ENCODE measurements around the gene HJV.

DNA sequence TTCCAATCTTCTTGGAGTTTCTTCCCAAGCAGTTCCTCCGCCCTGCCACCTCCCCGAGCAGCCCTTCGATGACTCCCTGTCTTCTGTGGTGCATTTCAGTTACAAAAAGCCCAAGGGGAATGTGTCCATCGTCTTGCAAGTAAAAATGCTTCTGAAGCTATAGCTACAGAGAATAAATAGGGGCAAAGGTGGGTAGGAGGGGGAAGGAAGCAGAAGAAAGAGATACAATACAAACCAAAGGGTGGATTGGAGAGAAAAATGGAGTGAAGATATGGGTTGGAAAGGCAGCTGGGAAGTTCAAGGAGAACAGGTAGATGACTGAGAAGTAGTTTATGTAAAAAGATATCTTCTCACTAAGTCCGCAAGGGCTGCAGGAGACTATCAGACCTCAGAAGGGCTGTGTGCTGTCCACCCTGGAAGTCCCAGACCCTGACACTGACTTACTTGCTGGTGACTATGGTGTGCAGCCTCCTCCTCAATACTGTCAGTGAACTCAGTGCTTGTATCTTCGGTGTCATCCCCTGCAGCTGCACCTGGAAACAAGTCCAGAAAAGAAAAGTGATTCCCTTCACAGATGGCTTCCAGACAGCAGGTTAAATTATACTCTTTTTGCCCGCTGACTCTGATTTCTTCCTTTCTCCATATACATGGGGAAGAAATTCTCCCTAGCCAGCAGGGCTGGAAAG, 115.2 kb downstream of the NBPF8 start:
- PRO-cap, result no peak
- RAMPAGE, long total RNA, result no peak

- PRO-cap, result no peak
- RAMPAGE, long total RNA, result no peak
These were observed 132.6 kb upstream of the NOTCH2NLR start for GRCh38 chr1:120591230-120591510.

GRCh38 chr1:120701119-120701696, 22.5 kb upstream of the NOTCH2NLR start:
- PRO-cap, result unidirectional peak, minus-strand start at chr1:120701360
- RAMPAGE, long total RNA, result no peak

GRCh38 chr1:120941277-120941883, 51.8 kb downstream of the PPIAL4A start:
- PRO-cap, result no peak
- RAMPAGE, long total RNA, result no peak

GRCh38 chr1:121097606-121098369, 86.4 kb downstream of the FAM72B start:
- PRO-cap, result bidirectional peak, plus-strand start at chr1:121097754, minus-strand start at chr1:121097674
- RAMPAGE, long total RNA, result no peak

DNA sequence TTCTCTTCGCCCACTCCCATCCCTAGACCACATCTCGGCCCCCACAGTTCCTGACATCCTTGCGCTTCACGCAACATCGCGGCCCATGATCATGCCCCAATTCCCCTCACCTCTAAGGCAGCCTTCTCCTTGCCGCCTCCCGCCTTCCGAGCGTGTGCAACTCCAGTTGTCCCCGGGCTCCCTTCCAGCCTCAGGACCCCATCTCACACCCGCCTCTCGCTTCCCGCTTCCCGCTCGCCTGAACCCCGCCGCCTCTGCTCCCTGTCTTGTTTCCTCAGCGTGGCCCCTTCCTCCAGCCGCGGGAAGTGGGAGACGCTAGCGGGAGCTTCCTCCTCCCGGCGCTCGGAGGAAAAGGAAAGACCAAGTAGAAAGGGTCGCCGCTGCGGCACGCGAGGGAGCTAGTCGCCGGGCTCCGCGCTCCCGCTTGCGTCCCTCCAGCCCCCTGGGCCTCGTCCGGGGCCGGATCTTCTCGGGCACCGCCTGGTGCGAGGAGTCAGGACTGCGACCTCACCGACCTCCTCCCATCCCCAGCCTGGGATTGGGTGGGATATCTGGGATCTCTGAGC, 924 bp downstream of the SRGAP2C start:
- PRO-cap, result no peak
- RAMPAGE, long total RNA, result no peak

GRCh38 chr1:143326808-143327219, 579.0 kb downstream of the H3-7 start:
- PRO-cap, result bidirectional peak, plus-strand start at chr1:143327030, minus-strand start at chr1:143326884
- RAMPAGE, long total RNA, result no peak

GRCh38 chr1:143643029-143643667, 262.6 kb downstream of the H3-7 start:
- PRO-cap, result unidirectional peak, plus-strand start at chr1:143643458
- RAMPAGE, long total RNA, result no peak

GRCh38 chr1:144250055-144250507, 123.4 kb downstream of the PPIAL4E start:
- PRO-cap, result no peak
- RAMPAGE, long total RNA, result no peak

DNA sequence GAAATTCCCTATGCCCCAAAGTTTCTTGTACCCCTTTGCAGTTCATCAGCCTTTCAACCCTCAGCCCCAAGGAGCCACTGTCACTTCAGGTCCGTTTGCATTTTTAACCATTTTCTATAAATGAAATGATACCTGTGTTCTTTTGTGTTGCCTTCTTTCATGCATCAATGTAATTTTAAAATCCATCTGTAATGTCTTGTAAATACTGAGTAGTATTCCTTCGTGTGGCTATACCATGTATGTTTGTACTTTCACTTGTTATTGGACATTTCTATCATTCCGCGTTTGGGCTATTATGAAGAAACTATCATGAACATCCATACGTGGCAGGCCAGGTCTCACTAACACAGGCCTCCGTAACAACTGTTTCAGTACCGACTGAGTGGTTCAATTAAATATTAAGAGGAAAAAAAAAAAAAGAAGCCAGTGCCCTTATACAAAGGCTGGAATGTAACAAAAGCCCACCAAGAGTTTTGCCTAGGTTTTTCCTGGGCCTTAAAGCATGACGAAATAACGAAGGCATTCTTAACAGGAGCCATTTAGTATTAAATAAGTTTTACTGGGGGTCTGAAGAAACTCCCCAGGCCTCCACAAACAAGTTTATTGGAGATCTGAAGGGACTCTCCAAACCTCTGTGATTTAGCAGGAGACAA, 17.5 kb downstream of the NBPF15 start:
- PRO-cap, result no peak
- RAMPAGE, long total RNA, result no peak

GRCh38 chr1:145475243-145475678, 49.9 kb upstream of the NBPF20 start:
- PRO-cap, result bidirectional peak, plus-strand start at chr1:145475527, minus-strand start at chr1:145475461
- RAMPAGE, long total RNA, result no peak

DNA sequence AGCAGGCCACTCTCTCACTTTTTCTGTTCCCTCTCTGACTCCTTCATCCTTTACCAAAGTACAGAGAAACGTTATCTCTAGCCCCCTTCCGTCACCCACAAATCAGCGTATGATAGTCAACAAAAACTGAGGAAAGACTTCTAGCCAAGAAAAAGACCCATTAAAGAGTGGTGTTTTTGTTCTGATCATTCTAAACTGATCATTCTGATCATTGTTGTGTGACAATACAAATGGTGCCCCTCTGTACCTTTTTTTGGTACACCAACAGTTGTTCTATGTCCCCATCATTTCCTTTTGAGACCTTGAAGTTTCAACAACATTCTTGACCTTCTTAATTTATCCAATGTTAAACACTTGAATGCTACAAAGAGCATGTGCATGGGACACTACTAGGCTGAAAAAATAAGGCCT, 25.2 kb downstream of the CD160 start:
- PRO-cap, result no peak
- RAMPAGE, long total RNA, result no peak

DNA sequence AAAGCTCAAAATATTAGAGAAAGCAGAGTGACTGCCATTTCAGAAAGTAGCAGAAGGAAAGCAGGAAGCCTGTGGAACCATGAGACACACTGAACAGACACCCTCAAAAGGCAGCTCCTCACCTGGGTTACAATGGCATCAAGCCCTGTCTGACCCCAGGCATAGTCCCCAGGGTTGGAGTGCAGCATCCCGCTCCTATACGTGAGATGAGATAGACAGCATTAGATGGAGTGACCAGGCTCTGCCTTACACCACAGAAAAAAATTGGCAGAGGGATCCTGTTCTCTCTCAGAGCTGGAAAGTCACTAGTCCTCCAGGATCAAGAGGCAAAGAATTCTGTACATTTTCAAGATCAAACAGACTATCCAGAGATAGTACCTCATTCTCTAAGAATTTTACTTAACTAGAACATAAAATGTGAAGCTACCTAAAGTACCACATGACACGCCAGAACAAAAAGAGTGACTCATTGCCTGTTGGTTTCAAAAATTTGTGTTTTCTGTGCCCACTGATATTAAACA, 32.1 kb downstream of the CD160 start:
- PRO-cap, result no peak
- RAMPAGE, long total RNA, result no peak

GRCh38 chr1:145822551-145822750, 1.4 kb downstream of the RNF115 start:
- PRO-cap, result no peak
- RAMPAGE, long total RNA, result no peak

- PRO-cap, result no peak
- RAMPAGE, long total RNA, result no peak
These were observed 4.0 kb downstream of the RBM8A start for GRCh38 chr1:145923238-145923730.

DNA sequence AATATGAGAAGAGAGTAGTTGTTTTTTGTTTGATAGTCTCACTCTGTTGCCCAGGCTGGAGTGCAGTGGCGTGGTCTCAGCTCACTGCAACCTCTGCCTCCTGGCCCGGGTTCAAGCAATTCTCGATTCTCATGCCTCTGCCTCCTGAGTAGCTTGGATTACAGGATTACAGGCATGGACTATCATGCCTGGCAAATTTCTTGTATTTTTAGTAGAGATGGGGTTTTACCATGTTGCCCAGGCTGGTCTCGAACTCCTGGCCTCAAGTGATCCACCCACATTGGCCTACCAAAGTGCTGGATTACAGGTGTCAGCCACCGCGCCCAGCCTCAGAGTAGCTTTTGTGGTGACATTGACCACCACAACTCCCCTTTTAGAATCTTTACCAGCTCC, 5.2 kb downstream of the HJV start:
- PRO-cap, result no peak
- RAMPAGE, long total RNA, result no peak

DNA sequence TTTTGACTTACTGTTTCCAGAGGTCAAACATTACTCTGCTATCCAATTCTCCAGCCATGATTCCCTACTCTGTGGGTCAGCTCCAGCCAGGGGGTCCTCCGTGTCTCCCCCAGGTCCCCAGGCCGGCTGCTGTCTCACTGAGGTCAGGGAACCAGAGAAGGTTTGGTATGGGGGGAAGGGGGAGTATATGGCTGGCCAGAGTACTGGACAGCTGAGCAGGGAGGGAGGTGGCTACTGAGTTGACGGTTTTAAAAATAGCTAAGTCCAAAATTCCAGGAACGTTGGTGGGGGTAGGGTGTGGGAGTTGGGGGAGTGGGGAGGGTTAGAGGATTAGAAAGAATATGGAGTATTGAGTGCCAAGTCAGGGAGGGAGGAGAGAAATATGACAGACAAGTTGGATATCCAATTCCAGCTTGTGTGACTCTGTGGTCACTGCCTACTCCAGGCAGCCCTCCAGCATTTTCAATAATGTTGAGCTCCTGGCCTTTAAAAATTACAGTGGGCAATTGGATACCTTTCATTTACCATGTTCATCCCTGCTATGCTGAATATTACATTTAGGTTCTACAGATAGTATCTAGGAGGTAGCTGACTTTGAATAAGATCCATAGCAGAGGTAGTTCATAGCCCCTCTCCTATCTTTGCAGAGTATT, at the start of gene HJV:
Gene HJV (minus strand): TSS at position 160 of the 653 bp plus-strand sequence.
- PRO-cap, result no peak
- RAMPAGE, long total RNA, result no peak

GRCh38 chr1:146369859-146370331, 25.3 kb upstream of the PPIAL4H start:
- PRO-cap, result bidirectional peak, plus-strand start at chr1:146370097, minus-strand start at chr1:146370090
- RAMPAGE, long total RNA, result no peak

DNA sequence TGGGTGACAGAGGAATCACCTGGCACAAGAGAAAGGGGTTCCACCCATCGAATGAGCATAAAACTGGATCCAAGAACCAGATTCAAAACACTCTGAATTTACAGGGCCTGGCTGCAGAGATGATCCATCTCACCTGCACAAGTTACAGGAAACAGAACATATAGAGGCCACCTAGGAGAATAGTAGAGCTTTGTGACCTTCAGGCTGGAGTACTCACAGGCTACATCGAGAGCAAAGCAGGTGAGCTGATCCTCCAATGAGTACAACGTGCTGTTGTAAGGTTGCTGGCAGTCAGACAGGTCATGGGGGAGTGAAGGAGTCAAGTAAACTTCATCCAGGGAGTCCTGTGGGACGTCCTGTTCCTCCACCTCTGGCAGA, 62.6 kb downstream of the PRKAB2 start:
- PRO-cap, result no peak
- RAMPAGE, long total RNA, result no peak

DNA sequence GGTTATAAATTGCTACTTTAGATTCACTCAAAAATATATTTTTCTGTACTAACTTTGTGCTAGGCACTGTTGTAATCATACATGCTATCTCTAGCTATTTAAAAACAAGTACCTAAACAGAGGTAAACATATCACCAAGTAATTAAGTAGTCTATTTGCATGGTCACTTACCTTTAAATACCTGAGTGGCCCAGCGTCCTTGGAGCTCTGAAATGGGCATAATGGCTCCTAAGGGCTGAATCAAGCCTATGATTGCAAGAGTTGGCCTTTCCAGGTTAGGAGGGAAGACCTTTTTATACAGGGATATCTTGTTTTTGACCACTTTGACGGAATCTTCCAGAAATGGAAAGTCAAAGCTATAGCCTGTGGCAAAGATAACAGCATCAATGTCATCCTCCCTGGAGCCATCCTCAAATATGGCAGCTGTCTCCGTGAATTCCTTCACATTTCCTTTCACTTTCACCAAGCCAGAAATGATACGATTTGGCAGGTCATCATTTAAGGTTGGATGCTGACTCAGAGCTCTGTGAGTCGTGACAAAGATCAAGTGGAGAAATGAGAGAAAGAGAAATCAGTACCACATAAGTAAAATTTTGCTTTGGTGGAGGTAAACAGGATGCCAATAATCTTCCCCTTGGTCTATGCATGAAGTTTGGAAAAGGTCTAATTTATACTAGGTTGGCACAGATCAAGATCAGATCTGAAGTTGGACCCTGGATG, 24.0 kb downstream of the FMO5 start:
- PRO-cap, result no peak
- RAMPAGE, long total RNA, result no peak